Osteoblast (primary cell): ENCODE measurements around a stretch of chr3.

DNA sequence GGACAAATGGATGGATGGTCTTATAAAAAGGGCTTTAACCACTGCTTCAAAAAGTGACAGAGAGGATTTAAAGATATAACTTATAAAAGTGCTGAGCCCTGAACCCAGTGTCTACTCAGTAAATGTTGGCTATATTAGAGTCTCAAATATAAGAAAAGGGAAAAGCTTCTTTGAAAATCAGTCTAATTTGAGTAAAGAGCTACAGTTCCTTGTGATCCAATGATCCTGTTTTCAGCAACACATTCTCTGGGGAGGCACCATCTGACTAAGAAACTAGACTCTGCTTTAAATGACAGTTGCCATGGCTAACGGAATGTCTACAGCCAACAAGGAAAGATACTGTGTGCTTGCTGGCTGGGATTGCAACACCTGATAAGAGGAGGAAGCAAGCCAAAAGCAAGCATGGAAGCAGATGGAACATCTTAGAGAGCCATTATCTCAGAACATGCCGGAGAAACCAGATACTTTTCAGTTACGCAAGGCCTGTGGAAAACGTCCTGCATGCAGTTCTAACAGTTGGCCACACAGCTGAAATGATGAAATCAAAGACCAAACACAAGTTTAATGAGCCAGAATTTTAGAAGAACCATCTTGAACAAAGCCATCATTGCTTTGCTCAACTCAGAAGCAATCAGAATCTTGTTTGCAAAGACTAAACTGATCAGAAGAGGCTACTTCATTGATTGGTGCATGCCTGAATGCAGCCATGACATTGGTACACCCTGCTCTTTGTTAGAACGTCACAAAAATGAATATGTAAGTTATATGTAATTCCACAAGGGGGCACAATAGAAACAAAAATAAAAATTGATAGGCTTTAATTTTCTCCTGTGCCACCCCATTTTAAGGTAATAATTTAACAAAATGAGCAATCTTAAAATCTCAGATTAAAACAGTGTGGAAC lies 50.7 kb downstream of the GXYLT2 start:
- CAGE, long polyA plus RNA: no peak
- RRBS: no CpG with 5 or more reads among the region's 5 CpGs

DNA sequence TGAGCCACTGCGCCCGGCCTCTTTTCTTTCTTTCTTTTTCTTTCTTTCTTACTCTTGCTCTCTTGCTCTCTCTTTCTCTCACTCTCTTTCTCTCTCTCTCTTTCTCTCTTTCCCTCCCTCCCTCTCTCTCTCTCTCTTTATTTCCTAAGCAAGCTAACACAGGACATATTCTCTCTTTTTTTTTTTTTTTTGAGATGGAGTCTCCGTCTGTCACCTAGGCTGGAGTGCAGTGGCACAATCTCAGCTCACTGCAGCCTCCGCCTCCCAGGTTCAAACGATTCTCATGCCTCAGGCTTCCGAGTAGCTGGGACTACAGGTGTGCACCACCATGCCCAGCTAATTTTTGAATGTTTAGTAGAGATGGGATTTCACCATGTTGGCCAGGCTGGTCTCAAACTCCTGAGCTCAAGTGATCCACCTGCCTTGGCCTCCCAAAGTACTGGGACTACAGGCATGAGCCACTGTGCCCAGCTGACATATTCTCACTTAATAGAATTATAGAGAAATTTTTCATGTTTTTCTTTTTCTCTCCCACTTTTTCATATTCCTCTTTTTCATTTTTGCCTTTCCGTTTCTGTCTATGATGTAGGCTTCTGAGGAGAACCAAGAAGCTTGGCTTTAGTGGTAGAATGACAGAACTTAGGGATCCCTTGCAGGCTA lies 17.0 kb upstream of the PPP4R2 start:
- CAGE, long polyA plus RNA: no peak
- RRBS: no CpG with 5 or more reads among the region's 7 CpGs

GRCh38 chr3:73338896-73339095 lies 277.3 kb downstream of the EBLN2 start:
- CAGE, long polyA plus RNA: no peak
- RRBS: no CpG with 5 or more reads among the region's 5 CpGs

- CAGE, long polyA plus RNA: no peak
- RRBS: no CpG with 5 or more reads among the region's 8 CpGs
These were observed 178.3 kb downstream of the PDZRN3 start for GRCh38 chr3:73446431-73446890.

GRCh38 chr3:73563798-73564524 lies 60.8 kb downstream of the PDZRN3 start:
- CAGE, long polyA plus RNA: no peak
- RRBS: no CpG with 5 or more reads among the region's 4 CpGs

DNA sequence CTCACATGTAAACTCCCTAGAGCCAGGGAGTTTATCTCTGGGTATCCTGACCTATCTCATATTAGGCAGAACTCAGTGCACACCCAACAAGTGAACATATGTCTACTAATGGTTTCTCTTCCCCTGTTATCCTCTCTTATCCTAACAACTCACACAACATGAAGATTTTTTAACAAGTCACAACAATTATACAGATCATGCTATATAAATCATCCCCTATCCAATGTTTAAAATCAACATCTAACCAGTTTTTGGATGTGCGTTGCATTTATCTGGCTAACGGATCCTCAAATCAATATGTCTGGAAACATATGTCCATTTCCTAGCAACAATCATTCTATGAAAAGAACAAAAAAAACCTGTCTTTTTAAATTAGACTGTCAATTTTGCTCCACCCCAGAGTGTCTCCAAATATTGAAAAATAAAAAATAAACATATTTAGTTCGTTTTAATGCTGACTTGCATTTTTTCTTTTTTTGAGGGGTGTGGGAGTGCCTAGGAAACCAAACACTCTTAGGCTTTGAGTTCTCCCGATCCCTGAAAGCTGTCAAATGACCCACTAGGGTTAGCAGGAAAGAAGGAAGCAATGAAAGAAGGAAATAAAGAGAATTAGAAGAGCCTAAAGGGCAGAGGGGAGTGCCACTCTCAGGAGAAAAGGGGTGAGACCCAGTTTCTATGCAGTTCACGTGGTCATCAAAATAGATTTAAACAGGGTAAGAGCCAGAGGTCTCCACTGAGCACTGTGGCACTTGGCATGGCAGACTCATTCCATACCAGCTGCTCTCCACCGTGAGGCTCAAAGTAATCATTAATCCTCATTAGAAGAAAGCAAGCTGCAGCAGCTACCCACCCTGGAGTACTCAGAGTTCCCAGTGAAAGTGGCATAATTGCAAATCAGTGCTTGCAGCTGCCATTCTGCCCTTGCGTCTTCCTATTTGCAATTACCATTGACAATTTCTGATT lies 32.6 kb downstream of the PDZRN3 start:
- CAGE, long polyA plus RNA: no peak
- RRBS: no CpG with 5 or more reads among the region's 7 CpGs

- CAGE, long polyA plus RNA: no peak
- RRBS: no CpG with 5 or more reads among the region's 5 CpGs
These were observed 29.2 kb upstream of the CNTN3 start for GRCh38 chr3:74643664-74644143.

DNA sequence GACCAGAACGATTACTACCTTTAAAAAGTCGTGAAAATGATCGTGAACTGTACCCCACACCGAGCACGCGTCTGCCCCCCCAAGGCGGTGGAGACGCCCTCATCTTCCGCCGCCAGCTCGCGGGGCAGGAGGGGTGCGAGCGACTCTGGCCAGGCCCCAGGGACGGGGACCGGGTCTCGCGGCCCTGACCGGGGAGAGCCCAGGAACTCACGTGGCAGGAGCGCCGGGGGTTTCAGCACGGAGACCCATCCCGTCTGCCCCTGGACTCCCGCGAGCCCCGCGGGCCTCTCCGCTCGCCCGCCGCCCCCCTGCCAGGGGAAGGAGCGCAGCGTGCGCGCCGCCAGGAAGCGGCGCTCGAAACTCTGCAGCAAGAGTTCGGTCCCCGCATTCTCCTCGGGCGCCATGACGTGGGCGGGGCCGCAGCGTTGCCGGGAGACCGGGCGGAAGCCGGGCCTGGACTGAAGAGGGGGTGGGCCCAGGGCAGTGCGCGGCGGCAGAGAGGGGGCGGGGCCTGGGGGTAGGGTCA lies 229.4 kb upstream of the FRG2C start:
- CAGE, long polyA plus RNA: no peak
- RRBS: no CpG with 5 or more reads among the region's 56 CpGs

DNA sequence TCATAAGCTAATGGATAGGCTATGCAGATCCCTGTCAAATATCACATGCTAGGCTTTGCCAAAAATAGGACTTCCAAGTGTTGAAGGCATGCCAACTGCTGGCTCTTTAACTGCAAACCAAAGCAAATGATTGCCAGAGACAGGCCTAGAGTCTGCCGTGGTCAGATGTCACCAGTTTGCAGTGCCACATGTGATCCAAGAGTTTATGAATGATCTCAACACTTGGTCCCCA lies 428.2 kb downstream of the ROBO2 start:
- CAGE, long polyA plus RNA: no peak
- RRBS: no CpG with 5 or more reads among the region's 1 CpG

DNA sequence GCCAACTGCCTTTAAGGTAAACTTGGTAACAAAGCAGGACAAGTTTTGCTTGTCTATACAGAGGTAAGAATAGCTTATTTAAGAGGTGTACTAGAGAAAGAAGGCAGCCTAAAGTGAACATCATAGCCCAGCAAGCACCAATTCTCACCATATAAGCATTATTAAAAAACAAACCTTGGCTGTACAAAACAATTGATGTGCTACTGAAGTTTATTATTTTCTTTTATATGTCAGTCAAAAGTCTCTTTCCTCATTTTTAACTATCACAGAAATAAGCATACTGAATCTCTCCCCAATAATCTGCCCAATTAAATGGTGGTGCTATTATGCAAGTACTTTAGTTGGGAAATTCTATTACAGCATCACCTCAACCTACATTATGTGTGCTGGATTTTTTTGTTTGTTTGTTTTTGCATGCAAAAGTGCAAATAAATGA lies 599.4 kb downstream of the GBE1 start:
- CAGE, long polyA plus RNA: no peak

GRCh38 chr3:81790074-81790337 lies 28.6 kb upstream of the GBE1 start:
- CAGE, long polyA plus RNA: no peak
- RRBS: no CpG with 5 or more reads among the region's 2 CpGs

- CAGE, long polyA plus RNA: no peak
- RRBS: no CpG with 5 or more reads among the region's 2 CpGs
These were observed 1024.2 kb upstream of the CADM2 start for GRCh38 chr3:83934482-83935037.

- CAGE, long polyA plus RNA: no peak
- RRBS: no CpG with 5 or more reads among the region's 69 CpGs
These were observed 545.8 kb downstream of the CADM2 start for GRCh38 chr3:85504230-85505423.

GRCh38 chr3:86722029-86722228 lies 269.0 kb downstream of the VGLL3 start:
- CAGE, long polyA plus RNA: no peak
- RRBS: no CpG with 5 or more reads among the region's 1 CpG

GRCh38 chr3:86940588-86941183 lies 50.3 kb downstream of the VGLL3 start:
- CAGE, long polyA plus RNA: no peak

- CAGE, long polyA plus RNA: no peak
- RRBS: 2% methylated on average over 4 of the region's 11 CpGs
These were observed 901 bp downstream of the CGGBP1 start for GRCh38 chr3:88057898-88058309.

- CAGE, long polyA plus RNA: no peak
- RRBS: no CpG with 5 or more reads among the region's 1 CpG
These were observed 586.2 kb downstream of the EPHA3 start for GRCh38 chr3:89693703-89694022.

GRCh38 chr3:93939233-93940196 lies 34.2 kb downstream of the PROS1 start:
- CAGE, long polyA plus RNA: no peak
- RRBS: no CpG with 5 or more reads among the region's 17 CpGs

DNA sequence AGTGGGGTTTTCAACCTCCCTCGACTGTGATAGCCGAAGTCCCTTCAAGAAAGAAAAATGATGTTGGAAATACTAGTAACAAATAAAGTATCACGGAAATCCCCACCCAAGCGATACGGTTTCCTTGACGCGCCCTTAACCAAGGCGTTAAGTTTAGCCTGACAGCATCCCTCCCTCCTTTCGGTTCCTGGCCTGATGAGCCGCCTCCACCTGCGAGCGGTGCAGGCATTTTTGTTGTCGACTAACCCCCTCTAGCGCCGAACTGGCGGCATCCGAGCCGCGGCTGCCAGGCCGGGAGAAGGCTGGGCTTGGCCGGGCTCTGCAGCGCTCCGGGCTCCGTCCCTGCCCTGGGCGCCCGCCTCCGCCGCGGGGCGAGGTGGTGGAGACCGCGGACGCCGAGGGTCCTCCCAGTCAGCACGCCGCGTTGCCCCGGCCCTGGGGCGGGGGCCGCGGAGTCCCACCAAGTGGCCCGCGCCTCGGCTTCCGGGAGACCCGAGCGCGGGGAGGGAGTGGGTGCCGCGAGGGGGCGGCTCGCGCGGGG lies 1.3 kb upstream of the EPHA6 start:
- CAGE, long polyA plus RNA: no peak
- RRBS: 2% methylated on average over 17 of the region's 54 CpGs

DNA sequence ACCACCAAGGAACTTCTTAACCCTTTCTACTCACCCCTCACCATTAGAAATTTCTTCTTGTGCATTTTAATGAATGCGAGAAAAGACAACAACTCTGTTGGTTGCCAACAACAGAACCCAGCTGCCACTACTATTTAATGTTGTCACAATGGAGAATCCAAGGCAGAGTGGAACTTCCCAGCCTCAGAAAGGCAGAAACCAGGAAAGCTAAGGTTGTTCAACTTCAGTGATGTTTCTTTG lies 325.2 kb upstream of the ARL6 start:
- CAGE, long polyA plus RNA: no peak
- RRBS: no CpG with 5 or more reads among the region's 1 CpG